Metastatic Pancreatic Carcinoma in the Ovary (tissue), 1 donor: ENCODE measurements around a stretch of chr19.

DNA sequence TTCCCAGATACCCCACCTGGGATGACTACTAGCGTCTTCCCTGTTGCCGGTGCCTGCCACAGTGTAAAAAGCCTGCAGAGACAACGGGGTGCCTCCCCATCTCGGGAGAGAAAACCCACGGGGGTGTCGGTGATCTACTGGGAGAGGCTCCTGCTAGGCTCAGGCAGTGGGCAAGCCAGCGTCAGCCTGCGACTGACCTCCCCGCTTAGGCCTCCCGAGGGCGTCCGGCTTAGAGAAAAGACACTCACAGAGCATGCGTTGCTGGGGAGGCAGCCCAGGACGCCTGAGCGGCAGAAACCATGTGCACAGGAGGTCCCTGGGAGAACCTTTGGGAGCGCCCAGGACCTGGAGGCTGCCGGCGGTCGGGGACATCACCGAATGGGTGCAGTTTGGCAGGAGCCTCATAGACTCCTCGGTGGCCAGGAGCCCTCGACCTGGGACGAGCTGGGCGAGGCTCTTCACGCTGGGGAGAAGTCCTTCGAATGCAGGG lies 3.9 kb downstream of the ZNF324 start:
- PRO-cap: no peak

DNA sequence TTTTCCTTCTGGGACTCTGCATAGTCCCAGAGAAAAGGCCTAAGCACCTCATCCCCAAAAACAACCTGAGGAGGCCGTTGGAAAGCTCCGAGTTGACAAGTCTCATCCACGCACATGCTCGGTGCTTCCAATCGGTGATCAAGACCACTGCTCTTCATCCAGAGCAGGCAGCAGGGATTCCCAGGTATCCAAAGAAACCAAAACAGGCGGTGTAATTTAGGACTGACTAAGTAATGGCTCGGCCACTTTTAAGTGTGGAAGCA lies 1.2 kb upstream of the ZNF446 start:
- PRO-cap: no peak

GRCh38 chr19:58559455-58559644 lies 939 bp upstream of the UBE2M start:
- PRO-cap: bidirectional peak, plus-strand start at chr19:58559740, minus-strand start at chr19:58559571

DNA sequence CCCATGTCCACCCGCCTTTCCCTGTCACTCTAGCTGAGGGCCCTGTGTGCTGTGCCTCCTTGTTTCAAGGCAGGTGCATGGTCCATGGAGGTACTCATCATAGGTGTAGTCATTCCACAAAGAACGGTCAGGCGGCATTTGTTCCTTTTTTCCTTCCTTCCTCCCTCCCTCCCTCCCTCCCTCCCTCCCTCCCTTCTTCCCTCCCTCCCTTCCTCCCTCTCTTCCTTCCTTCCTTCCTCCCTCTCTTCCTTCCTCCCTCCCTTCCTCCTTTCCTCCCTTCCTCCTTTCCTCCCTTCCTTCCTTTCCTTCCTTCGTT lies 3.0 kb upstream of the MZF1 start:
- PRO-cap: no peak